ReNcell CX (cell line): Measurements from ENCODE around the genes KRT86, KRT6A and KRT76.

- PRO-cap, result no peak
These were observed 36.2 kb downstream of the SMIM41 start for GRCh38 chr12:52115748-52115978.

DNA sequence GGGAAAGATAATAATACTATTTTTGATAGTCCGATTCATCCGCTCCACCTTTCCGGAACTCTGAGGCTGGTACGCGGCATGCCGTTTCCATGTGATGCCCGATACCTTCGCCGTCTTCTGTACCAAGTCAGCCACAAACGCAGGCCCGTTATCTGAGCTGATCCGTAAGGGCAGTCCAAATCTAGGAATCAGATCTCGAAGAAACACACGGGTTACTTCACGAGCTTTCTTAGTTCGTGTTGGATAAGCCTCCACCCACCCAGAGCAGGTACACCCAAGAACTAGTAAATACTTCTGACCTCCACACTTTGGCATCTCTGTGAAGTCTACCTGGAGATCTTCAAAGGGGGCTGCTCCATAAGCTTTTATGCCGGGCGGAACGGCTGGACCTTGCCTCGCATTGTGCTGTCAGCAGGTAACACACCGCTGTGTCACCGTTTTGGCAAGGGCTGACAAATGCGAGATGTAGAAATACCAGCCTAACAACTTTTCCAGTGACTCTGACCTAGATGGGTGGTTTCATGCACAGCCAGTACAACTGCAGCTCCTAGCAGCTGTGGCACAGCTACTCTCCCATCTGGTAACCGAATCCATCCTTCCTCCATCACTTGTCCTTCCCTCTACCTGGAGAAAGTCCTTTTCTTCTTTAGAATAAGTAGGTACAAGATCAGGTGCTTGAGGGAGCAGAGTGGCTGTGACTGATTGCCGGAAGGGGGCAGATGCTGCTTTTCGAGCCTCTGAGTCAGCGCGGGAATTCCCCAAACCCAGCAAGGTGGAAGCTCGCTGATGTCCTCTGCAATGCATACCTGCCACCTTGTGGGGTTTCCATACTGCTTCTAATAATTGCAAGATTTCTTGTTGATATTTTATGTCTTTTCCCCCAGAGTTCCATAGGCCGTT is 36.7 kb downstream of the SMIM41 start:
- PRO-cap, result no peak

- PRO-cap, result no peak
These were observed 46.3 kb downstream of the KRT80 start for GRCh38 chr12:52145288-52146147.

DNA sequence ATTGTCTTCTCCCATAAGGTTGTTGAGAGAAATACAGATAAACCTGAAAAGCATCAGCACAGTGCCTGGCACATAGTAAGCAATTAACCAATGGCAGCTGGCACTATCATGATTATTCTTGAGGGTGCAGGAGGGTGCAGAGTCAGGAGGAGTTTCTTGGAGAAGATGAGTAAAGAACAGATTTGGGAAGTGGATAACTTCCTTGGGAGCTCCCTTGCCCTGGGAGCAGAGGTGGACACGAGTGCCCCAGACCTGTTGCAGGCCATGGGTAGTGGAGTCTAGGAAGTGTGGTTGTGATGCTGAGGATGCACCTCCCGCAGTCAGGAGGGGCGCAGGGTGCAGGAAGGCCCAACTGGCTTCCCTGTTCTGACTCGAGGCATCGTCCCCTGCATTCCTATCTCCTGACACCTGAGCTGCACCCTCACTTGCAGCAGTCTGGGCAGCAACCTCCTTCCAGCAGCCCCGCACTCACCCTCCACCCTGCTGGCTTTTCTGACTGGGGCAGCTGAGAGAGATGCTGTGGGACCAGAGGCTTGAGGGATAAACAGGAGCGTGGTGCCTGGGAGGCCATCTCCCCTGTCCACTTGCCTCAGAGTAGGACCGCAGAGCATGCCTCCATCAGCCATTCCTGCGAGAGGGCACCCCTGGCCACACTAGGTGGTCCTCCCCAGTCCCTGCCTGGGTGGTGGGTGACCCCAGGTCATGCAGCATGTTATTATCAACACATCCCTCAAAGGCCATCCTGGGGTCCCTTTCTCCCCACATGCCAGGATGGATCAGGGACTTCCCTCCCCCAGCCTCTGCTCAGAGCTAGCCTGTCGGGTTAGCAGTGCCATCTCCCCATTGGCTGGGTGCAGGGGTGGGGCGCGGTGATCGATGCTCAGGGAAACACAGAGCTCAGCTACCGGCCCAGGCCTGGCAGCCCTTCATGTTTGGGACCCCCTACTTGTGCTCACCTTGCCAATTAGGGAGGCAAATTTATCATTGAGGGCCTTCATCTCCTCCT is 864 bp downstream of the KRT80 start:
- PRO-cap, result no peak

DNA sequence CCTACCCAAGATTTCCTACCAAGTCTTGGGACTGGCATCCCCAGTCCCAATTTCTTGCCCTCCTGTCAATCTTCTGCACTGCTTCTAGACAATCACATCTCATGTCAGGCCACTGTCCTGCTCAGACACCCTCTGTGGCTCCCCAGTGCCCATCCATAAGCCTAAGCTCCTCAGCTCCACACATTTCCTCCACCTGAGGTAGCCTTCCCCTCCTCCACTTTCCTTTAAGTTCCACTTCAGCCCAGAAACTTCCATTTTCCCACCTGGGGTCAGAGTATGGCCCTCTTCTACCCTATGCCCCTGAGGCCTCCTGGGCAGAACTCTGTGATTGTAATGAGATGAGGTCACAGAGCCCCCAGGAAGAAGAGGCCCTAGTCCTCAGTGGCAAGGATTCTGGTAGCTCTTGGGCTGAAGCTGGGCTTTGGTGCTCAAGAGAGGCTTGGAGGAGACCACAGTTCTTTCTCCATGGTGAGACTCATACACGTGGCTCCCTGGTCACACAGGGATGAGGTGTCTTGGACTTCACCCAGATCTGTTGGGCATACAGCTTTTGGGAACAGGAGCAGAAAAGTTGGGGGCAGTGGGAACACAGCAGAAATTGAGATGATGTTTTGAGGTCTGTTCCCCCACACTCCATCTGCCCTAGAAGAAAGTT is at the start of gene KRT86:
Gene KRT86 (plus strand): TSS at position 391 of the 655 bp plus-strand sequence.
- PRO-cap, result no peak

DNA sequence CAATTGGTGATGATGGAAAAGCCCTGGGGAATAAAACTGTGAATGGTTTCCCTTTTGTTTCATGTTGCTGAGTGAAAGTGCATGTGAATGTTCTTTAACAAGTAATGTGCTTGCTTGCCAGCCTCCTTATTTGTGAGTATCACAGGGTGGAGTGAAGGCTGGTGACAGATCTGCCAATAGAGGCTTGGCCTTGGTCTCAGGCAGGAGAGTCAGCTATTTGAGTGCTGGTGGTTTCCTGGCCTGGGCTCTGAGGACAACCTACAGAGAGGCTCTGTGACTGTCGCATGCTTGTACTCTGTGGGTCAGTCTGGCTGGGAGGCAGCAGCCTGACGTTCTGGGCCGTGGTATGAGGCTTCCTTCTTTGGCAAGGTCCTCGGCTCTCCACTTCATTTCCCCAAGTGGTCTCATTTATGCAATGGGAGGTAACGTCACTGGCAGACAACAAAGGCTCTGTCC is 20.6 kb downstream of the KRT85 start:
- PRO-cap, result no peak

DNA sequence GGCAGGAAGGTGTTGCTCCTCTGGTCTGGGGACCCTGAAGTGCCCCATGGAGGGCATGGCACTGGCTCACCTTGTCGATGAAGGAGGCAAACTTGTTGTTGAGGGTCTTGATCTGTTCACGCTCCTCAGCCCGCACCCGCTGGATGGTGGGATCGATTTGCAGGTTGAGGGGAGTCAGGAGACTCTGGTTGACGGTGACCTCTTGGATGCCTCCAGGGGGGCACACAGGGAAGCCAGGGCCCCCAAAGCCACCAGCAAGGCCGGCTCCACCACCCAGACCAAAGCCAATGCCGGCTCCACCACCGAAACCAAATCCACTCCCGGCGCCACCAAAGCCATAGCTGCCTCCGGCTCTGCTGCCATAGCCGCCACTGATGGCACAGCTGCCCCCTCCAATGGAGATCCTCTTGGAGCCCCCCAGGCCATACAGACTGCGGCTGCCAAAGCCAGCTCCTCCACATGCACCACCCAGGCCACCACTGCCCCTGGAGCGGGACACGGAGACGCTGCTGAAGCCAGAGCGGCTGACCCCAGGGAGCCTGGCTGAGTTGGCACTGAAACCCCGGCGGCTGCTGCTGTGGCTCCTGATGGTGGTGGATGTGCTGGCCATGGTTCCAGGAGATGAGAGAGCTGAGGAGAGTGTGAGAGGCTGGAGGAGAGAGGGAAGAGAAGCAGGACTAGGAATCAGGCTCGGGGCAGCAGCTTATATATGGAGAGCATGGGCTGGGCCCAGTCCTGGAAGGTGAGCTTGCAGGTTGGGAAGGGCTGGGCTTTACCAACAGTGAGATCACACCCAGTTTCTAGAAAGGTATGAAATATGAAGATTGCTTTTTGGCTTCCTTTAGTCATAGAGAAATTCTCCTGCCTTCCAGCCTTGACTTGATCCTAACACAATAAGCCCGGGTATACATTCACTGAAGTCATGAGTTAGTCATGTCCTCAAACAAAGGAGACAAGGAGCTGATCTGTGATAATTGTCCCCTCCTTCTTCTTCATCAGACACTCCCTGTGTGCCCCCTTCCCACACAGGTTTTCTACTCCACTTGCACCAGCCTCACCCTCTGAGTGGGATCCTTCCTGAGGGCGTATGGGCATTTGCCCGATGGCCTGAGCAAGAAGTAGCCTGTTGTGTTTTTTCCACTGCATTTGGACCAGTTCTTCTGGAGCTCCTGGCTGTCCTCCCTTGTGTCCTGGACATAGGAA is at the start of gene KRT6A:
Gene KRT6A (minus strand): TSS at position 679 of the 1,203 bp plus-strand sequence.
- PRO-cap, result no peak

GRCh38 chr12:52497870-52498378 is 4.9 kb upstream of the KRT6A start:
- PRO-cap, result no peak

DNA sequence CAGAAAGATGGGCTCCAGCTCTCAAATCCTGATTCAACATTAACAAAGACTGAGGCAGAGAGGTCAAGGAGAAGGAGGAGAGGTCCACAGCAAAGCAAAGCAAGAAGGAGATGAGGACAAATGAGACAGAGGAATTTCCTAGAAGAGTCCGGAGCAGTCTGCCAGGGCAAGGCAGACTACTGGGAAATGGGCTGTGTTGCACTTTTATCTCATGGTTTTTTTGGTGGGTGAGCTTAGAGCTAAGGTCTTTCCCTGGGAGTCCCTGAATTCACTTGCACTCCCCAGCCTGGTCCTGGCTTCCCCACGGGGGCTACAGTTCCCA is 6.7 kb upstream of the KRT72 start:
- PRO-cap, result no peak

DNA sequence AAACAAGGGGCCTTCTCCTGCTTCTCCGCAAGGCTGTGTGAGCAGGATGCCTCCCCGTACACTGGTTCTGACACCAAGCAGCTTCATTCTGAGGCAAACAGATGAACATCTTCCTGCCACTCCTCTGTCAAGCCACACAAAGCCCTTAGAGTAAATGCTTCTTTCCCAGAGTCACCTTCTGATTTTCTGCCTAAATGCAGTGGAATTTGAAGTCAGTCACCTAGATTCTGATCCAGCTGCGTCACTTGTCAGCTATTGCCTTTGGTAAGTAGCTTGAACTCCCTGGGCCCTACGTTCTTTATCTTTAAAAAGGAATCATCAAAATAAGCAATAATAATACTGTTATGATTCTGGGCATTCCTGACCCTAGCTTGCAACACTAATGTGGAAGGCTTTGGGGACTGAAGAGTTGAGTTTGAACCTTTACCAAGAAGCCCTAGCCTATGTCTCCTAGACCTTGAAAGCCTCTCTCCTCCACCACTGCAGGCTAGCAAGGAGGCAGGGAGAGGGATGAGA is 5.7 kb downstream of the KRT73 start:
- PRO-cap, result no peak

DNA sequence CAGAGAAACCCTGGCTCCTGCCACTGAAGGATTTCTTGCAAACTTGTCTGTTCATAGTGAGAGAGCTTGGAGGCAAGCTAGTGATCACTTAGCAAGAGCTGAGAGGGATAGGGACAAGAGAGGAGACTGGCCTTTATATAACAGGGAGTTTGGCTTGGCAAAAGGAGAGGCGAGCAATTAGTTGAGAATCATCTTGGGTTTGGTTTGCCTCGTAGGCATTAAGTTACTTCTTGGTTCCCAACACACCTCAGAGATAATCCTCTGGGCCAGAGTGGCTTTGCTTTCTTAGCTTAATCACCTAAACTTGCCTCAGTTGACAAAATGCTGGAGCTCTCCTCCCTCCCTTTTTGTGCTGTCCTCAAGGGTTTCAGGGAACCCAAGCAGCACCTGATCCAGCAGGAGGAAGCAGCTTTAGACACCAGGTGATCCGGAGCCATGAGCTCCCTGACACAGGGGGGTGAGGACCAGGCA is at the start of gene KRT76:
Gene KRT76 (minus strand): TSS at position 109 of the 471 bp plus-strand sequence.
- PRO-cap, result no peak

GRCh38 chr12:52867593-52868198 is 18.9 kb upstream of the KRT78 start:
- PRO-cap, result no peak

DNA sequence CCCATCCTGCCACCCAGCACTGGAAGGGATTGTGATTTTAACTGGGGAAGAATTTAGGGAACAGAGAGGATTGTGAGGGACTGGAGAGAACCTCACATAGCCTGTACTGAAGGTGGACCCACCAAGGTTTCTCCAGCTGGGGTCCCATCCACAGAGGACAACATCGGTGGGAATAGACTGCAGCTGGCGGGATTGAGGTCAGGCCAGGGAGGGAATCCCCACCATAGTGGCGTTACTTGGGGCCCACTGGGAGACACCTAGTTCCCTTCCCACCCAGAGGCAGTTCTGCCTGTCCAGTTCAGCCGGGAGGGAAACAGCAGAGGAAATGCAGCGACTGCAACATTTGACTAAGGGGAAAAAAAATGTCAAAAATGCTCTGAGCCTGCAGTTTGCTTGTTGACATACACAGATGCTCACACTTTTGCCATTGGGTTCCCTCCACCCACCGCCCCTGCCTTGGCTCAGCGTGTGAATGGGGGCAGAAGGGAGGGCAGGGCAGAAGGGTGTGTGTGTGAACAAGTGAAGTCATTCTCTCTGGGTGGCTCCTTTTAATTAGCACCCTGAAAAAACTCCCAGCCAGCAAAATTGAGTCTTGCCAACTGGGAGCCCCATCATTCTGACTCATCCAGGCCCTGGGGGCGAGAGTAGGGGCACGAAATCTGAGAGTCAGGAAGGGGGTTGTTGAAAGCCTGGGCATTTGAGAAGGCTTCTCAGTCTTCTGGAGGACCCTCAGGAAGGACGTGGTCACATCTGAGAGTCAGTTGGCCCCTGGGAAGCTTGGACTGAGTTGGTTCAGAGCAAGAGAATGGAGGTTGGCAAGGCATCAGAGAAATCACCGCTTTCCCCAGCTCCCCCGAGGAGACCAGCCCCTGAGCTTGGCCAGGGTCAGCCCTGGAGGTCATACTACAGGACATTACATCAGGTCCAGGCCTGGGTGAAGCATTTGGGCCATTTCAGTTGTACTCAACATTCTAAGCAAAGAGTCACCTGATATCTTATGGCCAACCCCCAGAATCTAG is 22.5 kb upstream of the KRT78 start:
- PRO-cap, result no peak

DNA sequence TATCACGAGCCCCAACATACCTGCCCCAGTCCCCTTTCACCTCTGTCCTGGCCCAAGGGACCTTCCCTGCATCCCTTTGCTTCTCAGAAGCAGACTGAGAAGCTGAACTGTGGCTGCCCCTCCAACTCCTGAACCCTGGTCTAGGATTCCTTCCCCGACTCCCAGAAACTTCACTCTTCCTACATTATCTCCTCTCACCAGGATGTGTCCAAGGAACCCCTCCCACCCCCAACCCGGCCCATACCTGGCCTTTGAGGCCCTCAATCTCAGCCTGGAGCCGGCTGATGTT is 5.4 kb downstream of the KRT8 start:
- PRO-cap, result no peak

GRCh38 chr12:52942436-52942751 is 6.5 kb upstream of the KRT18 start:
- PRO-cap, result no peak

GRCh38 chr12:52942752-52943316 is 6.1 kb upstream of the KRT18 start:
- PRO-cap, result no peak

- PRO-cap, result no peak
These were observed 1.6 kb downstream of the KRT18 start for GRCh38 chr12:52950566-52950948.

DNA sequence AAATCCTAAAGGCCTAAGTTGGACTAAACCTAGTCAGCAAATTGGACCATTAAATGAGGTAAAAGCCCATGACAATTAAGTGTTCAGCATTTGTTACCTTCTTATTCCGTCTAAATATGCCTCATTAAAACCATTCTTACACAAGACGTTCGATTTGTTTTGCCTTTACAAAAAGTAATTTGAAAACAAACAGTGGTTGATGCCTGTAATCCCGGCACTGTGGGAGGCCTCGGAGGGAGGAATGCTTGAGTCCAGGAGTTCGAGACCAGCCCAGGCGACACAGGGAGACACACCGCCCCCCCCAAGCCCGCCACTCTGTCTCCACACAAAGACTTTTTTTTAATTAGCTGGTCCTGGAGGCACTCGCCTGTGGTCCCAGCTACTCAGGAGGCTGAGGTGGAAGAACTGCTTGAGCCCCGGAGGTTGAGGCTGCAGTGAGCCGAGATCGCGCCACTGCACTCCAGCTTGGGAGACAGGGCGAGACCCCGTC is 1.0 kb upstream of the EIF4B start:
- PRO-cap, result unidirectional peak, plus-strand start at position 348 of the sequence

DNA sequence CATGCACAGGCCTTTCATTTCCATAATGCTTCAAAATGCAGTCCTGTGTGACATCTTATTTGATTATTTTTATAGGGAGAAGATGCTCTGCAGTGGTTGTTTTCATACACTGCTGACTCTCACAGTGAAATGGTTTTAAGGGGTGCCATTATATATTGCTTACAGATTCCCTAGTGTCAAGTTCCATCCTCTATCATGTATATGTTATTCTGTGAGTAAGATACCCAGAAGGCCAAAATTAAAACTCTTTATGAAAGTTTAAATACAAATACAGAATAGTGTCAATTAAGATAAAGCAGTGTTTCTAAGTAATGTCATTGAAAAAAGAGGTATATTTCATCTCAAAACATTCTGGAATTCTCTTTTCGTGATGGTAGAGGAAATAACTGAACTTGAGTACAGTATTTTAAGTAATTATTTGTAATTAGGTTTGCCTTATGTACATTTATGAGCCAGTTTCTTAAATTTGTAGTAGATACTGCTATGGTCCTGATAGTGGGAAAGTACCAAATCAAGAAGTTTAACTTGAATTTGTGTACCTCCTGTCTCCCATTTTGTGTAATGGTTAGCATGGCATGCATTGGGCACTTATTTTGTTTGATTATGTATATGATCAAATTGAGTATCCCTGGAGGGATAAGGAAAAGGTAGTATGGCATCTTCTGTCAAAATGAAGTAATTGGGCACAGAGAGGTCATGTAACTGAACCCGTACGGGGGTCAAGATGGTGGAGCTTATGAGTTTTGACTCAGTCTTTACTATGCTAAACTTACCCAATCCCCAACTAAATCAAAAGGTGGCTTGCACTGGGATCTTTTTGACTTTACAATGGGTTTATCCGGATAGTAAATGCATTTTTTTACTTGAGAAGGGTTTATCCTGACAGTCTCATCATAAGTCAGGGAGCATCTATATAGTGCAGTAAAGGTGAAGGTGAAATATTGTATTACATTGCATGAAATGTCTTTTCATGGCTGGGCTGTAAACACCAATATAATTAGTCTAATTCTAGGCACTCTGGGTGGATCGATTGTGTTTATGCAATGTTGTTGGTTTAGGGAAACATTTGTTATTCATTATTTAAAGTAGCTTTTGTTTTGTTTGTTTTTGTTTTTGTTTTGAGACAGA is 3.7 kb downstream of the EIF4B start:
- PRO-cap, result no peak

- PRO-cap, result bidirectional peak, plus-strand start at chr12:53079574, minus-strand start at chr12:53079150
These were observed 449 bp downstream of the SPRYD3 start for GRCh38 chr12:53078620-53079261.